GM06990 (cell line): Measurements from ENCODE around the gene SLC2A2.

DNA sequence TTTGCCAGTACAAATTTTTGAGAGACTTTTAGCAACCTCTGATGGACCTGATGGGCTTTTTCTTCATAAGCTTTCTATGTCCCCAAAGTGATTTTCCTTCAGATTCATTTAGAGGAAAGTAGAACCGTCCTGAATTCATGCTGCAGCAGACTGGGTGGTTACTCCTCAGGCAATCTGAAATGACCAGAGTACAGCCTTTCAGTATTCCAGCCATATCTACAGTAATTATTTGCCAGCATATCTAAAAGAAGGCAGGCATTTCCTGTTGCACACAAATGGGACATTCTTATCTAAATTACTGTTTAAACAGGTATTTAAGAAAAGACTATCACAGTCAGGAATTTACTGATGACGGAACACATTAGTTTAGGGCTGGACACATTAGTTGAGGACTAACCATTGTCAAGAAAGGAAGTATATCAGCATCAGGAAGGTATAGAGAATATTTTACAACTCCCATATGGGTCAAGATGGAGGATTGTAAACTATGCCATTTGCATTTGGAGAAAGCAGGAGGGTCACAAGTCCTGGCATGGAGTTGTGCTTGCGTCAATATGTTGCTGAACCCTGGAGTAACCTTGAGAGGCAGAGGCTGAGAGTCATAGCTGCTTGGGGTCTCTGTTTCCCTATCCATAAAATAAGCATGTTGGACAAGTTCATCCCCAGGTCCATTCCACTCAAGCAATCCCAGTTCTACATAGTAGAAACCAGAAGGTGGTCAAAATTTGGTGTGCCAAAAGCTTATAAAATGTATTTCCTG, 273.8 kb downstream of the MECOM start:
- RRBS = no CpG with 5 or more reads among the region's 3 CpGs

DNA sequence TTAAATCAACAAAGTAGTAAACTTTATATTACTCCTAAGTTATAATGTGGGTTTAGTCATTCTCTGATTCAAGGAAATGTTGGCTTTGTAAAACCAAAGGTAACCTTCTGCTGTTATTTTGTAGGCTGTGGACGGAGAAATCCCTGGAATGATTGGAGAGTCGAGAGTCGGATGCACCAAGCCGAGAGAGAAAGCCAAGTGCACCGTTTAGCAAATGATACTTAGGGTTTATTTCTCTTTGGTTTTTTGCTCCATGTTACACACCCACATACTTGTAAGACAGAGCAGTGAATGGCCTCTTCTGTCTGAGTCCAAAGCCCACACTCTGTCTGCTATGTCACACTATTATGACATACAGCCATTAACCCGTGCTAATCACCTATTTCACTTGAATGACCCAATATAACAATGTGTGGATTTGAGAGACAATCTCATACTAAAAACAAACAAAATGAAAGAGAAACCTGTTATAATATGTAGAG, 72.2 kb downstream of the MECOM start:
- RRBS = no CpG with 5 or more reads among the region's 6 CpGs

- RRBS = no CpG with 5 or more reads among the region's 7 CpGs
These were observed 39.4 kb downstream of the MECOM start for GRCh38 chr3:169623889-169624720.

DNA sequence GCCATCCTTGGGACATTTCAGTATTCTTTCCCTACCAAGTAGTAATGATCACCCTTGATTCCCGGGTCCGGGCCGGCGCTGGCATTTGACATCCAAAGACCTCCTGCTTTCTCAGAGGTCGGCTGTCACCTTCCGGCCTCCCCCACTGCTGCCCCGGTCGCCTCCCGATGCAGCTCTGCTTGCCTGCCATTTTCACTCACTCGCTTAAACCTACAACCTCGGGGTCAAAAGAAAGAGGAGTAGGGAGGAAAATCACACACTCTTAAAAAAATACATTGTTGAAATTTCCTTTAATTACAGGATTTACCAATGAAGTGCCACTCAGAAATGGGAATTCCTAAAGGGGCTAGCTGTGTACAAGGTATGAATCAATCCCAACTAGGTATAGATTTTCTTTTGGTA, 745 bp upstream of the MECOM start:
- RRBS = 10% methylated on average over 4 of the region's 11 CpGs

GRCh38 chr3:169945203-169945643, 21.4 kb upstream of the SEC62 start:
- RRBS = no CpG with 5 or more reads among the region's 7 CpGs

DNA sequence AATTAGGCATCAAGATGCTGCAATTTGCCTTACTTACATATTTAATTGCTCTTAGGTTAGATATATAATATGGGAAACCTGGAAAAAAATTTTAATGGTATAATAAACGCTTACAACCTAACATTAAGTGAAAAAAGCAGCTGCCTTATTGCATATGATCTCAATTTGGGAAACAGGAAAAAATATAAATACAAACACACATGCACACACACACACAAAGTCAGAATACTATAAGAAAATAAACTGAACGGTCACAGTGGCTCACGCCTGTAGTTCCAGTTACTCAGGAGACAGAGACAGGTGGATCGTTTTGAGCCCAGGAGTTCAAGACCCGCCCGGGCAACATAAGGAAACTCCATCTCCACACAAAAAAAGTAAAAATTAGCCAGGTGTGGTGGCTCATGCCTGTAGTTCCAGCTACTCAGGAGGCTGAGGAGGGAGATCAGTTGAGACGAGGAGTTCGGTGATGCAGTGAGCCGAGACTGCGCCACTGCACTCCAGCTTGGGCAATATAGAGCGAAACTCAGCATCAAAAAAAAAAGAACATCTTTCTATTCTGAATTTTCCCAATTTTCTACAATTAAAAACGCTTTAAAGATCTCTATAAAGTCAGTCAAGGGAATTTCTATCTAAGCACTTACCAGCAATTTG, 1.1 kb upstream of the SEC62 start:
- RRBS = no CpG with 5 or more reads among the region's 12 CpGs

DNA sequence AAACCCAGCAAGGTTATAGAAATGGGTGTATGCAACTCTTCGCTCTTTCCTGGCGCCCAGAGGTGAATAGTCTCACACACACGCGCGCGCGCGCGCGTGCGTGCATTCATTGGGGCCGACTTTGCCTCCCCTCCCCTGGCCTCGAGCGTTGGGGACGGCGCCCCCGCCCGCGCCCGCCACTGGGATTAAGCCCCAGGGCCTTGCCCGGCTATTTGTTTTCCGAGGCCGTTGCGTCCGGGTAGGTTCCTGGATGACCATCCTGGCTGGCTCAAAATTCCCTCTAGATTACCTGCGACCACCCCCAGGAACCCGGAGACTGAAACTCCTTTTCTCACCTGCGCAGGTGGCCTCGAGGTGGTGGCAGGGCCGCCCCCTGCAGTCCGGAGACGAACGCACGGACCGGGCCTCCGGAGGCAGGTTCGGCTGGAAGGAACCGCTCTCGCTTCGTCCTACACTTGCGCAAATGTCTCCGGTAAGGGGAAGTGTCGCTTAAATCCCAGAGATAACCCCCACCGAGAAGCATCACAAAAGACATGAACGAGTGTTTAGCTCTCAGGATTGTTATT, 860 bp downstream of the GPR160 start:
- RRBS = 8% methylated on average over 14 of the region's 45 CpGs

- RRBS = no CpG with 5 or more reads among the region's 13 CpGs
These were observed 2.5 kb downstream of the GPR160 start for GRCh38 chr3:170040197-170040738.

DNA sequence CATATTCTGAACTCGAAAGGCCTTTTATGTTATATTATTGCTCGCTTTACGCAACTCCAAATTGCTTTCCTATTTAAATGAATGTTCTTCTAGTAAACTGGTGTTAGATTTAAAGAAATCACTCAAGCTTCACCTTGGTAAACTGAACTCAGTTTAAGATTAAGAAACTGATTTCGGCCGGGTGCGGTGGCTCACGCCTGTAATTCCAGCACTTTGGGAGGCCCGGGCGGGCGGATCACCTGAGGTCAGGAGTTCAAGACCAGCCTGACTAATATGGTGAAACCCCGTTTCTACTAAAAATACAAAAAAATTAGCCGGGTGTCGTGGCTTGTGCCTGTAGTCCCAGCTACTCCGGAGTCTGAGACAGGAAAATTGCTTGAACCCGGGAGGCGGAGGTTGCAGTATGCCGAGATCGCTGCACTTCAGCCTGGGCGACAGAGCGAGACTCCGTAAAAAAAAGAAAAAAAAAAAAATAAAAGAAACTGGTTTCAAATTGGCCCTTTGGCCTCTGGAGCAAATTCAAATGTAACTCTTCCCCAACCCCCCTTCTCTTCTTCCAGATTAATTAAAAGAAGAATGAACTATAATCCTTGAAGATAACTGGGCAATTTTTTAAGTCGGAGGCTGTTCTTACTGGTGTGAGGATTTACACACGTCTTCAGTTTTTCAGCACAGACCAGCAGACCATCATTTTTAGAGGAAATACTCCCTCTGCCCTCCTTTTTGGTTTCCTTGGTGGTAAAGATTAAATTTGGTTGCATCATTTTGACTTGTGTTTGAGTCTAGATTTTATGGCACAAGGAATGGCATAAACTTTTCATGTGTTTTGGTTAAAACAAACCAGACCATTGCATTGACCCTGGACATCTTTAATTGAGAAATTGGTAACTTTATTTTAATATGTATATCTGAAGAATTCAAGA, 1.9 kb downstream of the SKIL start:
- RRBS = no CpG with 5 or more reads among the region's 23 CpGs

- RRBS = 42% methylated on average over 22 of the region's 64 CpGs
These were observed 998 bp downstream of the CLDN11 start for GRCh38 chr3:170419503-170420229.

- RRBS = no CpG with 5 or more reads among the region's 3 CpGs
These were observed 57.3 kb upstream of the SLC7A14 start for GRCh38 chr3:170643080-170643762.

- RRBS = no CpG with 5 or more reads among the region's 4 CpGs
These were observed 103.5 kb upstream of the SLC7A14 start for GRCh38 chr3:170689316-170689890.

DNA sequence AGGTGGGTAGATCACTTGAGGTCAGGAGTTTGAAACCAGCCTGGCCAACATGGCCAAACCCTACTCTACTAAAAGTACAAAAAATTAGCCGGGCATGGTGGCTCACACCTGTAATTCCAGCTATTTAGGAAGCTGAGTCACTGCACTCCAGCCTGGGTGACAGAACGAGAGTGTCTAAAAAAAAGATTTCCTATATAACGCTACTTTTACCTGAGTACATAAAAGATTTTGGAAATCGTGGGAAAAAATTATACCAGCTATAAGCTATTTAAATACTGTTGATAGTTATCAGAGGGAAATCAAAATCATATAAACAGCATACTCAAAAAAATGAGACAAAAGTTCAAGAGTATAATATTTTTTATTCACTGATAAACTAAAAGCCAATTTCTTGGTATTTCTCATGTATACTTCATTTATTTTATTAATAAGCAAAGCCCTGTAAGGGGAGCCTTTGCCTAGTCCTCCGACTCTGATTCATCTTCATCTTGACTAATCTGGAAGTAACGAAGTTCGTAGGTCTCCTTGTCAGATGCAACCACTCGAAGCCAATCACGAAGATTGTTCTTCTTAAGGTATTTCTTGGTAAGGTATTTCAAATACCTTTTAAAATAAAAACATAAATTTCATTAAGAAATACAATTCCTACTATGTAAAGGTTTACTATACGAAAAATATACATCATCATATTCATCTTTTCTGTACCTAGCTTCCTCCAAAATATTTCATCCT, 3.9 kb downstream of the RPL22L1 start:
- RRBS = no CpG with 5 or more reads among the region's 10 CpGs

DNA sequence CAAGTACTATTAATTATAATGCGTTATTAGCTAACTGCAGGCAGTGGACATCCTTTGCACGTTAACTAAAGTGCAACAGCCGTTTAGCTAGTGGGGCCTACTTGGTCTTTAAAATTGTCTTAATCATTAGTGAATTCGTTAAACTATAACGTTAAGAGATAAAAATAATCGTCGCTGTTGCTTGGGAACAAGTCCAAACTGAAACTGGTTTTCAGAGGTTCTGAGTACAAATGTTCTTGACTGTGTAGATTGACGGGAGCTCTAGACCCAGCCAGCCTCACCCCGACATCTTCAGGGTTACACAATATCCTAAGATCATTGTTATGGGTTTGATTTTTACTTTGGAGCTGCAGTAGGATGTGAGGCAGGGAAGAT, 48.1 kb downstream of the SLC2A2 start:
- RRBS = no CpG with 5 or more reads among the region's 9 CpGs

DNA sequence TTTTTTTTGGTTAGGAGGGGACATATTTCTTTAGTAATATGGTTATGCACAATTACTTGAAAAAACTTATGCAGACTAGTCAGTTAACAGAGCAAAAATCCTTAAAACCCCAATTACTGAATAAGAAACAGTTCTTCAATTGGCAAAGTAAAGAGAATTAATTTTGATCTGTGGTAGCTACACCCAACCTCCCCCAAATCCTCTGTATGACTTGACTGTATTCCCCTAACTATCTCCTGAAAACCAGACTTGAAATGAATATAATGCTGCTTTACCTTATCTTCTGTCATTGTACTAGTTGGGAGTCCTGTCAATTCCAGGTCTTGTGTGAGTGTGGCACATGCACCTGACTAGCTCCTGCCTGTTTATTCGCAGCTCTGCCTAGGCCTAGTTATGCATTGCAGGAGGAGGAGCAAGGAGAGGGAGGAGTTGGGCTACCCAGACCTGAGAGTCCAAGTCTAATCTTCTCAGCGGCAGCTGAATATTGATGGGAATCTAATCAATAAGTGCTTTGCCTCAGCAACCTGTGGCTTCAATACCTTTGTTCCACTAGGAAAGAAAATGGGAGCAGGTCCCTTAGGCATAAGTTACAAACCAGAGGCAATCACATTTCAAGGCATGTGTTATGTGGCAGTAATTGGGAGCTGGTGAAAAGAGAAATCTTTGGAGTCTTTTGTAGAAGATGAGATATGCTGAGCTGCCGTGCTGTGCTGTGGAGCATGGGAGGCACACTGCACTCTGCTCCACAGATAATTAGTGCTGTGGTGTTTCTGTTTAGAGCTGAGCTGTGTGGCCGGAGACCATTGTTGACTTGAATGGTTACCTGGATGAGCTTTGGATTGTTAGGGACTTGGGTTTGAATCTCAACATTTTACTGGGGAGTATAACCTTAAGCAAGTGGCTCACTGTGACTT, at the start of gene SLC2A2:
TSS of gene SLC2A2 (minus strand) at position 340 of the 914 bp plus-strand sequence.
- RRBS = no CpG with 5 or more reads among the region's 4 CpGs

GRCh38 chr3:171045130-171045432, 18.6 kb upstream of the SLC2A2 start:
- RRBS = no CpG with 5 or more reads among the region's 7 CpGs

- RRBS = no CpG with 5 or more reads among the region's 5 CpGs
These were observed 66.1 kb upstream of the SLC2A2 start for GRCh38 chr3:171092423-171093176.

- RRBS = no CpG with 5 or more reads among the region's 8 CpGs
These were observed 75.0 kb upstream of the SLC2A2 start for GRCh38 chr3:171101422-171101983.

DNA sequence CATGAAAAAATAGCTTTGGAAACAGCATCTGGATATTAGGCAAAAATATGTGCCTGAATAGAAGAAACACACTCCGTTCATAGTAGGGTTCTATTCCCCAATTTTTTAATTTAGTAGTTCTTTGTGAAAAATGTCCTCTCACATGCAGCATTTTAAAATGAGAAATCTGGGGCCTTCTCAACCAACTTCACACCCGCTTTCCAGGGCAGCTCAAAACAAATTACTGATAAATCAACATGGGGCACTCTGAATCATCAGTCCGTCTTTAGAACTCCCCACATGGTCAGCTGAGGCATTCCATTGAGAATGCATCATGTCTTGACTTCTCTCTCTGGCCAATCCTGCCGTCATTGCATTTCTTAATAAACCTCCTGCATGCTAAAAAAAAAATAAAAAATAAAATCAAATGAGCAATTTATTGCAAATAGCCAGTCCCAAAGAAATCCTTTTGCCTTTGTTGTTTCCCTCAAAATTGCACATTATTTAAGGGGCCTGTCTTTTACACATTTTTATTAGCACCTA, 175.9 kb downstream of the TNIK start:
- RRBS = no CpG with 5 or more reads among the region's 4 CpGs

GRCh38 chr3:171339490-171340107, 120.6 kb downstream of the TNIK start:
- RRBS = 75% methylated on average over 2 of the region's 7 CpGs